Peyer's patch (tissue), 4 donors: ENCODE measurements around the gene IRX3.

- PRO-cap: no peak
- RAMPAGE, long total RNA, 4 experiments: no peak in any of the 4 experiments
These were observed 85.0 kb downstream of the CYLD start for GRCh38 chr16:50826849-50827240.

DNA sequence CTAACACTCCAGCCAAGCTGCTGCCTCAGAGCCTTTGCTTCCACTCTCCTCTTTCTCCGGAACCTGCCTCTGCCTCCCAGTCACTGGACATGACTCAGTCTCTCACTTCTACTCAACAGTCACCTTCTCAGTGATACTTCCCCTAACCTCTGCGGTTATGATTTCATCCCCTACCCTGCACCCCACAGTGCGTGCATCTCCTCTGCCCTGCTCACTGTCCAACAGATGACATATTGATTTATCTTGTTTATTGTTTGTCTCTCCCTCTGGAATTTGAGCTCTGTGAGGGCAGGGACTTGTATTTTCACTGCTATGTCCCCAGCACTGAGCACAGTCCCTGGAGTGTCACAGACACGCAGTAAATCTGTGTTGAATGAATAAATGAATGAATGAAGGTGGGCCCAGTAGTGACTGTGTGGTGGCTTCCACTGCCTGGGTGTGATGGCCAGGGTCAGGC is 100.7 kb downstream of the CYLD start:
- PRO-cap: no peak
- RAMPAGE, long total RNA, 4 experiments: no peak in any of the 4 experiments

- PRO-cap: no peak
- RAMPAGE, long total RNA, 4 experiments: no peak in any of the 4 experiments
These were observed 13.9 kb downstream of the SALL1 start for GRCh38 chr16:51137056-51137616.

- PRO-cap: no peak
- RAMPAGE, long total RNA, 4 experiments: no peak in any of the 4 experiments
These were observed 1.9 kb downstream of the SALL1 start for GRCh38 chr16:51149004-51149635.

- PRO-cap: no peak
- RAMPAGE, long total RNA, 4 experiments: no peak in any of the 4 experiments
These were observed 92.8 kb upstream of the SALL1 start for GRCh38 chr16:51243933-51244132.

GRCh38 chr16:51359134-51360154 is 208.4 kb upstream of the SALL1 start:
- PRO-cap: no peak
- RAMPAGE, long total RNA, 4 experiments: no peak in any of the 4 experiments

GRCh38 chr16:51645545-51645895 is 494.4 kb upstream of the SALL1 start:
- PRO-cap: no peak
- RAMPAGE, long total RNA, 4 experiments: no peak in any of the 4 experiments

GRCh38 chr16:51761866-51762436 is 610.9 kb upstream of the SALL1 start:
- PRO-cap: no peak
- RAMPAGE, long total RNA, 4 experiments: no peak in any of the 4 experiments

DNA sequence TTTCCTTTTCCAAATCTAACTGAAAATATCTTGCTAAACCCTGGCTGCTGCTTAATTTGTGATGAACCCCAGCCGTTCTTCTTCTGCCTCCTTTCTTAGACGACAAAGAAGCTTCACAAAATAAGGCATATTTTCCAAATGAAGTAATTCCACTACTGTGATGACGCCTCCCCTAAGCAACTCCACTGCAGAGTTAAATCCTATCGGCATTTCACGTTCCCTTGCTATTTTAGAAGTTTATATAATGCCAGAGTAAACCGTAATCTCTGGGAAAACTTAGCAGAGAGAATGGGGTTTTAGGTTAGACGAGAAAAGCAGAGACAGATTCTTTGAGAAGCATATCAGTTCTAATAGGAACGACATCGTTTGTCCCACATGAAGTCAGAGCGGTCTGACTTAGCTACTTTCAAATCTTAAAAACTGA is 683.1 kb upstream of the SALL1 start:
- PRO-cap: no peak
- RAMPAGE, long total RNA, 4 experiments: no peak in any of the 4 experiments

DNA sequence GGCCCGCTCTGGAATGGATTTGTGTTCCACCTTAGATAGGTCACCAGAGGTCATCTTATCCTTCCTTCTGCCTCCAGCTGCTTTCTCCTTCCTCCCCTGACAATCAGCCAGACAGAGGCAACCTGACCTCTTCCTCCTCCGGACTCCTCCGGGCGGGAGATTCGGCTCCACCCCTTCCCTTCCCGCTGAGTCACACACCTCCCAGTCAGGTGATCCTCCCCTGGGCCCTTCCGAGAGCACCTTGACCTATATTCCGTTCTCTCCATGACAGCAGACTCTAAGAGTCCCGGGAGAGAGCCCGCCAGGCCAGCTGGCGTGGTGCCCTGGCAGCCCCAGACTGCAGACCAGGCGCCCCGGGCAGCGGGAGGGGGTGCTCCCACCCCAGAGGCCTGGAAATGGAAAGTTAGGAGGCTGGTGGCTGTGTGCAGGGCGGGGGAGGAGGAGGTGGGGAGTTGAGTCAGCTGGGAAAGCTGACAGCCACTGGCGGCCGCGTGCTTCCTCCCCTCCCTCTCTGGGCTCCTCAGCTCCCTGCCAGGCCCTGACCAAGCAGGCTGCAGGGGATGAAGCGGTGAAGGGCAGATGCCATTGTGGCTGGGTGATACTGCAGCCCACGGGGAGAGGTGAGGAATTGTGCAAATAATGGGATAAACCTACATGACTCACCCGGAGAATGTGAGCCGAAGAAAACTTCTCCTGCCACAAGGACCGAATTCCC is 44.9 kb downstream of the CHD9 start:
- PRO-cap: bidirectional peak, plus-strand start at position 280 of the sequence, minus-strand start at position 105 of the sequence; bidirectional peak, plus-strand start at position 549 of the sequence, minus-strand start at position 339 of the sequence
- RAMPAGE, long total RNA, 4 experiments: no peak in any of the 4 experiments

DNA sequence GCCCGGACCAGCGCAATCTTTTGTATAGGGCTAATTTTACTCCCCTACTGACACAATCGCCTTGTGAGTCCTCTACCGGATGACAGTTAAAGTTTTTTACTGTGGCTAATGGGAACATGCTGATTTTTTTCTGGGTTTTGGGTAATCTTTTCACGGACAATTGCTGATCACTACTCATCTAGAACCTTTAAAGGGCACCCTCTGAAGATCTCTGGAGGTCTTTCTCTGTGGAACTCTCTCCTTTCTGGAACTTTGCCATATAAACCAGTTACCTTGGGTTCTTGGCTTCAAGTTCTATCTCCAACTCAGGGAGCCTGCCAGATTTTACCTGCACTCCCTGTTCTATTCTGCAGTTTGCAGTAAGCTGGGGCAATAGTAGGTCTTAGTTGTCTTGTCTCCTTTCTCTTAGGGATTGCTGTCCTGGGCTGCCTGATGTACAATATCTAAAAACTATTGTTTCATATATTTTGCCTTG is 120.2 kb downstream of the CHD9 start:
- PRO-cap: no peak
- RAMPAGE, long total RNA, 4 experiments: no peak in any of the 4 experiments

- PRO-cap: no peak
- RAMPAGE, long total RNA, 4 experiments: no peak in any of the 4 experiments
These were observed 63.5 kb upstream of the RBL2 start for GRCh38 chr16:53370653-53371274.

DNA sequence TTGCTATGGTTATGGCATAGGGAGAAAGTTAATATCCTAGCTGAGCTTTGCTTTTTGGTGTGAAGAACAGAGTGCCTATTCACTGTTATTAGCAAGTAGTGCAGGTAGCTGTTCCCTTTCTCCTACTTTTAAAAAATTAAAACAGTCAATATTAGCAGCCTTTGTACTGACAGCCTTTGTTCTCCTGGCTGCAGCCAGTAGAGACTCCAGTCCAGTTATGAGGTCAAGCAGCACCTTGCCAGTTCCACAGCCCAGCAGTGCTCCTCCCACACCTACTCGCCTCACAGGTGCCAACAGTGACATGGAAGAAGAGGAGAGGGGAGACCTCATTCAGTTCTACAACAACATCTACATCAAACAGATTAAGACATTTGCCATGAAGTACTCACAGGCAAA is 22.6 kb downstream of the AKTIP start:
- PRO-cap: no peak
- RAMPAGE, long total RNA, 4 experiments: no peak in any of the 4 experiments

- PRO-cap: no peak
- RAMPAGE, long total RNA, 4 experiments: no peak in any of the 4 experiments
These were observed 1.7 kb upstream of the AKTIP start for GRCh38 chr16:53504624-53505183.

DNA sequence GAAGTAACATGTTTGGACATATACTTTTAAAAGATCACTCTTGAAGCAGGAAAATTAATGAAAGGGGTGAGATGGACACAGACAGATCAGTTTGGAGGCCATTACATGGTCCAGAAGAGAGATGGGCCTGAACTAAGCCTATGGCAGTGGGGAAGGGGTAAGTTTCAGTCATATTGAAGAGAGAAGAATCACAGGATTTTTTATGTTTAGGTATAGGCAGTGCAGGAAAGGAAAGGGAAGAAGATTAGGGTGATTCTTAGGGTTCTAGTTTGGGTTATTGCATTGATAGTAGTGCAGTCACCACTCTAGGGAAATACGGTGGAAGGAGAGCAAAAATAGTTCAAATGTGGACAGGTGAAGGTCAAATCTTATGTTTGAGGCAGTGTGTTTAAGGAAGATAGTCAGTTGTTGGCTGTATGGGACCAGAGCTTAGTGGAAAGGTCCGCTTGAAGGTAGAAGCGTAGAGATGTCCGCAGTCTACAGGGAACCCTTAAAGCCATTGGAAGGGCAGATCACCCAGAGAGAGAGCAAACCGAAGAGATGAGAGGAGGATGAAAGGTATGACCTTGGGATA is 223.2 kb downstream of the FTO start:
- PRO-cap: no peak
- RAMPAGE, long total RNA, 4 experiments: no peak in any of the 4 experiments

- PRO-cap: no peak
- RAMPAGE, long total RNA, 4 experiments: no peak in any of the 4 experiments
These were observed 220.0 kb downstream of the IRX3 start for GRCh38 chr16:54066537-54066959.

DNA sequence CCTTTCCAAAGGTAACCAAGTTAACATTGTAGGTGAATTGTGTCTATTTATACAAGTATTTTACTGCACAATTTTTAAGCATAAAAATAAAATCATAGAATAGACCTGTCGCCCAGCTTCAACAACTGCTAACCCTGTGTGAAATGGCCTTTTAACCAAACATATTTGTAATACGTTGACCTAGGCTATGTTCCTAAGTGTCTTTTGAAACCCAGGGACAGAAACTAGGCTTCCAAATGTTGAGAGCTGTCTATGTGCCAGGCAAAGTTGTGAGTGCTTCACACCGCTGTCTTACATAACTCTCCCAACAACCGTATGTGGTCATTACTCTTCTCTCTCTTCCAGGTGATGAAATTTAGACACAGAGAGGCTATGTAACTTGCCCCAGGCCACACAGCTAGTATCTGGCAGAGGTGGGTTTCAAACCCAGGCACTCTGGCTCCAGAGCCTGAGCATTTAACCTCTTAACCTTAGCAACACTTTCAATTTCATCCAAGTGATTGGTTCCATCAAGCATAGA is 160.8 kb downstream of the IRX3 start:
- PRO-cap: no peak
- RAMPAGE, long total RNA, 4 experiments: no peak in any of the 4 experiments

GRCh38 chr16:54265480-54265612 is 21.2 kb downstream of the IRX3 start:
- PRO-cap: no peak
- RAMPAGE, long total RNA, 4 experiments: no peak in any of the 4 experiments

DNA sequence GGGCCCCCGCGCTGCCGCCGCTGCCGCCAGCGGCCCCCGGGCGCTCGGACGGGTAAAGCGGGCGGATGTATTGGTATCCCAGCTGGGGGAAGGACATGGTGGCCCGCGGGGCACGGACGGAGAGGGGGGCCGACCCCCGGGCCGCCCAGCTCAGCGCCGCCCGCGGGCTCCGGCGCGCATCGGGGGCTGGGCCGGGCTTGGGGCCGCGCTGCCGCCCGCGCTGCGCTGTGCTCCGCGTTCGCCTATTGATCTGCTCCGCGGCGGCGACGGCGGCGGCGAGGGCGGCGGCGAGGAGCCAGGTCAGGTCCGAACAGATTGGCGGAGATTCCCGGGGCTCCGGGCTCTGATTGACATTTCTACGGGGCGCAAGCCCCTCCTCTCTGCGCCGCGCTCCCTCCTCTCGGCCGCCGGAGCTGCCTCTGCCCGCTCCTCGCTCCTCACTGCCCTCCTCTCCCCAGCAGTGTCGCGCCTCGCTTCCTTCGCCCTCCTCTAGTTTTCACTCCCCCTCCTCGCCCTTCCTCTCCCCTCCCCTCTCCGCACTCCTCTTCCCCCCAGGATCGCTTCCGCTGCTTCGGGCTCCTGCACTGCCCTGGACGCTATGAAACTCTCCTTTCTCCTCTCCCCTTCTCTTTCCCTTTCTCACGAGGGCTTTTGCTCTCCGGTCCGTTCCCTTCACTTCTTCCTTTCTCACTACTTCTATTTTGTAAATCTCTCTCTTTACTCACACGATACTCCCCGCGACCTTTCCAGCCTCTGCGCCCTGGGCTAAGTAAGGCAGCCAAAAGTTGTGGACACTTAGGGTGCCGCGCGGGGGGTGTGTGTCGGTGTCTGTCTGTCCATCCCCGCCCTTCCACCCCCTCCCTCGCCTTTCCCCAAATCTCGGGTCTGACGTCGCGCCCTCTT is at the start of gene IRX3:
TSS of gene IRX3 (minus strand) at position 834 of the 903 bp plus-strand sequence.
- PRO-cap: no peak
- RAMPAGE, long total RNA, 4 experiments: no peak in any of the 4 experiments

- PRO-cap: unidirectional peak, plus-strand start at chr16:54361084
- RAMPAGE, long total RNA, 4 experiments: no peak in any of the 4 experiments
These were observed 74.3 kb upstream of the IRX3 start for GRCh38 chr16:54360910-54361168.